Foreskin fibroblast (primary cell): ENCODE measurements around the gene TNFAIP2.

- RRBS: no CpG with 5 or more reads among the region's 3 CpGs
Measured at GRCh38 chr14:102006904-102007284, 42.5 kb downstream of the DYNC1H1 start.

DNA sequence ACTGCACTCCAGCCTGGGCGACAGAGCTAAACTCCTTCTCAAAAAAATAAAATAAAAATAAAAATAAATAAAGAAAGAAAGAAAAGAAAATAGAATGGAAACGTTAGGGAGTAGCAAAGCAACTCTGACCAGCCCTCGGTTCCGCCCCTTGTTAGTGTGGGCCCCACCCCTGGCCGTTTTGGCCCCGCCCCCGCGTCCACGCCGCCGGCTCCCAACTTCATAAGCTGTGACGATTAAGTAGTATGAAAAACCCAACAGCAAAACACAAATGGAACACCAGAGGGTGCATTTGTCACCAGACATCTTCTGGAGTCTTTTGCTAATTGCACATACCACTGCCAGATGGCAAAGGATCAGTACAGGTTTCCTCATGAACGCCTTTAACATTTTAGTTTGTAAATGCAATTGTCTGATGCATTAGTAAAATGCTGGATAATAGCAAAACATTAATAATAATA, 23.8 kb downstream of the HSP90AA1 start:
- RRBS: no CpG with 5 or more reads among the region's 13 CpGs

GRCh38 chr14:102362005-102362456, 659 bp downstream of the CINP start:
- RRBS: no CpG with 5 or more reads among the region's 5 CpGs

DNA sequence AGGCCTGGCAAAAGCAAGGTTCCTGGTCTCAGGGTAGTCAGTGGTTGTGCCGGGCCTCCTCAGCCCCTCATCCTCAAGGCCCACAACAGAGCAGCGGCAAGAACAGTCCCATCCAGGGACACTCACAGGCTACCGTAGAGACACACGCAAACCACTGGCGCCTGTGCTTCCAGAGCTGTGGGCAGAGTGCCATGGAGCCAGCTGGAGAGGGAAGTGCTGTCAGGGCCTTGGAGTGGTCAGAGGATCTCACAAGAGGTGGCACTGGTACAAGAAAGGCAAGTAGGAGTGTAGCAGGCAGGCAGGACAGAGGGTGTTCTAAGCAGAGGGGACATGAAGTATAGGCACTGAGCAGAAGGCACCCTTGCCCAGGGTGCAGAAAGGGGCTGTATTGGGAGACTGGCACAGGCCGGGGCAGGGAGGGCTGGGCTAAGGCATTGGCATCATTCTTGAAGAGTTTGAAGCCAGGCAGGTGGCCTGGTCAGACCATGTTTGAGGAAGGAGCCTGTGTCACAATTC, 34.6 kb downstream of the ANKRD9 start:
- RRBS: no CpG with 5 or more reads among the region's 6 CpGs

GRCh38 chr14:102560252-102561222, 31.9 kb upstream of the RCOR1 start:
- RRBS: no CpG with 5 or more reads among the region's 17 CpGs

GRCh38 chr14:102590459-102591253, 1.8 kb upstream of the RCOR1 start:
- RRBS: no CpG with 5 or more reads among the region's 19 CpGs

DNA sequence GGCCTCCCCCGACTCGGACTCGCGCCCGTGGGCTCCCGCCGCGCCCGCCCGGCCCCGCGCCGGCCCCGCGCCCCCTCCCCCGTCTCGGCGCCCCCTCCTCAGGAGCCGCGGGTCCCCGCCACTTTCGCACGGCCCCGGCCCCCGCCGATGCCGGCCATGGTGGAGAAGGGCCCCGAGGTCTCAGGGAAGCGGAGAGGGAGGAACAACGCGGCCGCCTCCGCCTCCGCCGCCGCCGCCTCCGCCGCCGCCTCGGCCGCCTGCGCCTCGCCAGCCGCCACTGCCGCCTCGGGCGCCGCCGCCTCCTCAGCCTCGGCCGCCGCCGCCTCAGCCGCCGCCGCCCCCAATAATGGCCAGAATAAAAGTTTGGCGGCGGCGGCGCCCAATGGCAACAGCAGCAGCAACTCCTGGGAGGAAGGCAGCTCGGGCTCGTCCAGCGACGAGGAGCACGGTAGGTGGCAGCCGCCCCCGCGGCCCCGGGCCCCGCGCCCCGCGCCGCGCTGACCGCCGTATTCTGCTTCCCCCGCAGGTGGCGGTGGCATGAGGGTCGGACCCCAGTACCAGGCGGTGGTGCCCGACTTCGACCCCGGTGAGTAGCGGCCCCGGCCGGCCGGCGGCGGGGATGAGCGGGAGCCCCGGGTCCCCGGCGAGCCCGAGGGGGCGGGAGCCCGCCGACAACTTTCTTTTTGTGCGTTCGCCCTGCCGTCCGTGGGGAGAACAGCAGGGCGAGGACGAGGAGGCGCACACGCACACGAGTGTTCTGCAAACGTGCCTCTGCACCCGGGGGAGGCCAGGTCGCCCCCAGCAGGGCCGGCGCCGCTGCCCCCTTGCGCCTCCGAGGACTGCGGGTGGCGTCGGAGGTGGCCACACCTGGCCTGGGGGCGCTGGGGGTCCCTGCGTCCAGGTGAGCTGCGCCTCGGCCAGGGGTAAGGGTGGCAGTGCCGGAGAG, 564 bp downstream of the RCOR1 start:
- RRBS: 4% methylated on average over 25 of the region's 124 CpGs

DNA sequence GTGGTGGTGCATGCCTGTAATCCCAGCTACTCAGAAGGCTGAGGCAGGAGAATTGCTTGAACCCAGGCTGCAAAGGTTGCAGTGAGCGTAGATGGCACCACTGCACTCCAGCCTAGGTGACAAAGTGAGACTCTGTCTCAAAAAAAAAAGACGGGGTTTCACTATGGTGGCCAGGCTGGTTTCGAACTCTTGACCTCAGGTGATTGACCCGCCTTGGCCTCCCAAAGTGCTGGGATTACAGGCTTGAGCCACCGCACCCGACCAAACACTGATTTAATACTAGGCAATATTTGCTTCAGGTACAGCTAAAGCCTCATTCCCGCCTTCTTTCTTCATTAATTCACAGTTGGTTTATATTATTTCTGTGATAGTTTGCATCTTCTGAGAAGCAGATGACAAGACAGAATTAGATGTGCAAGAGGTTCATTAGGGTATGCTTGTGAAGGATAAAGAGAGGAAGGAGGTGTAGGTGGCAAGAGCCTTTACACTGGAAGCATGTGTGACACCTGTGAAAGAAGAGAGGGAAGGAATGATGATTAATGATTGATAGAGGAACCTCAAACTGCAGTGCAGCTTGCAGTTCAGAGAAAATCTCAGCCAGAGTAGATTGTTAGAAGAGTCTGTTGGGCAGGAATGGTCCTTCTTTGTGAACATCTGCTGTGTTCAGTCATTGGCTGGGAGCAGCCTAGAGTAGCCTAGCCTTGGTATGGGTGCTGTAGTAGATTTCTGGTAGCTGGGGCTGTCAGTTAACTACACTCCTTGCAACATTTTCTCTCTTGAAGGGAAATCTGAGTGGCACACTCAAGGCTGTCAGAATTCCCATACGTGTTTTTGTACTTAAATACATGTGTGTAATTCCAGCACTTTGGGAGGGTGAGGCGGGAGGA, 8.8 kb downstream of the RCOR1 start:
- RRBS: no CpG with 5 or more reads among the region's 9 CpGs

DNA sequence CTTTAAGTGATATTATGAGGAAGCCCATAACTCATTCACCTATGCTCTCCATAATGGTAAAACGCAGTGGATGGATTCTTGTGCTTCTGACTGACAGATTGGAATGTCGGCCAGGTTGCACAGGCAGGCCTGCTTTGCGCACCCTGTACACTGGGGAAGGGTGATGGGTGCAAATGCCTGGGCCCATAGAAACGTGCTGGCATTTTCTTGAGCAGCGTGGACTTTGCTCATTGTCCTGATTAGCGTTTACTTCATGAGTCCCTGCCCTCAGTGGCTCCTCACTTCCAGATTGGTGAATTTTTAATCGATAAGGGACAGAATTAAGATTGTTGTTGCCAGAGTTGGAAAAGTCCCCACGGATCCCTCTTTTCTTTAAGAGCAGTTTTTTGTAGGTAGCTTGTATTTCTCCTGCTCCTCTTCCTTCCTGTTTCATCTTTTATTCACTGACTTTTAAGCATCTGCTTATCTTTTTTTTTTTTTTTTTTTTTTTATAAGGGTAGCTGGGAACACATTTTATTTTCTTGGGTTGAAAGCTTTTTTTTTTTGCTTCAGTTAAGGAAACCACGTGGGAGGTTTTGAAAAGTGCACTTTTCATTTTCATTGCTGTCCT, 80.8 kb upstream of the TRAF3 start:
- RRBS: no CpG with 5 or more reads among the region's 9 CpGs

DNA sequence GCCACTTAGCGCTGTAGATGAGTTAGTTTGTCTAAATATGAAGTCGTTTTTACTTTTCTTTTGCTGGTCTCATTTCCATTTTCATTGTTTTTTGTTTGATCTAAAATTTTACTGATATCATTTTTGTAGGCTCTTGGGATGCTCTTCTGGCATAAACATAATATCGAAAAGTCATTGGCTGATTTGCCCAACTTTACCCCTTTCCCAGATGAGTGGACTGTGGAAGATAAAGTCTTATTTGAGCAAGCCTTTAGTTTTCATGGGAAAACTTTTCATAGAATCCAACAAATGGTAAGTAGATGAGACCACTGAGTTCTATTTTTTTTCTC, 70.1 kb upstream of the TRAF3 start:
- RRBS: no CpG with 5 or more reads among the region's 3 CpGs

DNA sequence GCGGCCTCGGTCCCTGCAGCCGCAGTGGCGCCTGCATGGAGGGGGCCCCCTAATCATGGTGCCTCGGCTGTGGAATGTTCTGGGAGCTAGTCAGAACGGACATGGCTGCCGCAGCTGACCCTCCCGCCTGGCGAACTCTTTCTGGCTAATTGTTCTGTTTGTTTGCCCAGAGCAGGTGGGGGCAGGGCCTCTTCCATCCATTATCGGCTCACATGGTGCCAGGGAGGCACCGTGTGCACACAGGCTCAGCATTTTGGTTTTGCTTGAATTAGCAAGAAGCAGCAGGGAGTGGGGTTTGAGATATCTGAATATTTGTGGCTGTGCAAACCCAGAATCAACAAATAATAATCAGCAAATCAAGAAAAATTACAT, 27.2 kb upstream of the TRAF3 start:
- RRBS: no CpG with 5 or more reads among the region's 11 CpGs

- RRBS: no CpG with 5 or more reads among the region's 15 CpGs
Measured at GRCh38 chr14:102774330-102775329, 2.6 kb upstream of the TRAF3 start.

- RRBS: no CpG with 5 or more reads among the region's 13 CpGs
Measured at GRCh38 chr14:102867947-102868727, 54.3 kb upstream of the AMN start.

DNA sequence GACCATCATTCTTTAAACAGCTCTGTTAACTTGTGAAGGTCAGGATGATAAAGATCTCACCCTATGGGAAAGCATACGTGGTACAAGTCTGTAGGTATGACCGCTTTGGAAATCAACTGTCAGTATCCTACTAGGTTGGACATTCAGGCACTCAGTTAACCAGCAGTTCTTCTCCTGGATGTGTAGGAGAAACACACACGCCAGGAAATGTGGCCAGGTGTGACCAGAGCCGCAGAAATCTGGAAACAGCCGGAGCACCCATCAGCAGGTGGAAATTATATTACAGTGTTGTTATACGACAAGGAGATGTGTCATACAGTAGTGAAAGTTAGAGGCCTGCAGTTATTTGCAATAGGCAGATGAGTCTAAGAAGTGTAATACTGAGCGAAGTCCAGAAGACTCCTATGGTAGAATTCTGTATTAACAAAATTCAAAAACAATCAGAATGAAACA, 39.5 kb upstream of the AMN start:
- RRBS: no CpG with 5 or more reads among the region's 7 CpGs

- RRBS: 100% methylated on average over 1 of the region's 35 CpGs
Measured at GRCh38 chr14:102943907-102944640, 21.6 kb downstream of the AMN start.

GRCh38 chr14:102966458-102967409, 44.3 kb downstream of the AMN start:
- RRBS: no CpG with 5 or more reads among the region's 27 CpGs

- RRBS: no CpG with 5 or more reads among the region's 11 CpGs
Measured at GRCh38 chr14:102994380-102995056, 62.8 kb downstream of the CDC42BPB start.

DNA sequence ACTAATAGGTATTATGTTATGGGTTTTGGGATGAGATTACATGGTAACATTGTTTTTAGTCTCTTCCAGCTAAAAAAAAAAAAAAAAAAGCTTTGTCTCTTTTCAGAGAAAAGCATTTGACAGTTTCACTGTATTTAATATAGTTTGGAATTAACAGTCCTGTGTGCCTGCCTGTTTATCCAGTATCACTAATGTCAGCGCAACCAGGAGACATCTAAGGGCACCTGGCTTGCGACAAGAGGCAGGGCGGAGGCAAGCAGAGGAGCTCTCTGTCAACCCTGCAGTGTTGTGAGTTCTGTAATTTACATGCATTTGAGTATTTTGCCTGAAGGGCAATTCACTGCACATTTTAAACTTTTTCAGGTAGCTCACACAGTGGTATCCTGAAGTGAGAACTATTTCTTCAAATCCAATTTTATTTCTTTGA, 6.0 kb downstream of the CDC42BPB start:
- RRBS: no CpG with 5 or more reads among the region's 3 CpGs

DNA sequence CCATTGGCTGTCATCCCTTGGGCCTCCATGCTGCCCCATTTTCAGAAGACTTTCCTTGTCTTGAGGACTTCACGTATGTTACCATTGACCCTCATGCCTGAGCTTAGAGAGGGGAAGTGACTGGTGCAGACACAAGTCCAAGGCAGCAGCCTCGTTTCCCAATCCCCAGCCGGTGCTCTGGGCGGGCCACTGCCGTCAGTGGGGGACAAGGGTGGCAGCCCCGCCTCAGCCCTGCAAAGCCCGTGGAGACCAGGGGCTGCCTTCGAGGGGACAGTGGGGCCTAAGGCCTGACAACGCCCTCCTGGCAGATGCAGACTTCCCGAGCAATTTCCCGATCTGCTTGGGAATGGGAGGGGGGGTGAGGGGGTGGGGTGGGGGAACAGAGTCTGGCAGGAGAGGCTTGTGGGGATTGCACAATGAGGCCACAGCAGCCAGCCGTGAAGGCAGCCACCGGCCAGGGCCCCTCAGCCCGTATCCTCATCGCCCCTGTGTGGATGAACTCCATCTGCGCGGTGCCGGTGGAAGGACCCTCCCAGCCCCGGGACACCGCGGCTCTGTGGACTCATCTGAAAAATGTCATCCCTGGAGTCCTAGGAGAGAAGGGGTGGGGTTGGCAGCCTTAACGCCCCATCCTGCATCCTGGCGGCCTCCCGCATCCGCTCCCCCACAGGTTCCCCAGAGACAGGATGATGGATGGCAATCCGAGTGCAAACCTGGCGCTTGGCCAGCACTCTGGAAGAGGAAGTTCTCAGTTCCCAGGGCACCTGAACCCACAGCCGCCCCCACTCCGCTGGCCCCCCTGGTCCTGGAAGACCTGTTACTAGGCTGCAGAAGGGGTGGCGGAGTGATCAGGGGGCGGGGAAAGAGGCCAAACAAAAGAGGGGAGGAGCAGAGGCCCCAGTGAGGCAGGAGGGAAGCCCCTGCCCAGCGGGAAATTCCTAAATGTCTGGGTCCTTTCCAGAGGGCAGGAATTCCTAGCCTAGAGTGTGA, 1.4 kb upstream of the TNFAIP2 start:
- RRBS: 7% methylated on average over 6 of the region's 32 CpGs

DNA sequence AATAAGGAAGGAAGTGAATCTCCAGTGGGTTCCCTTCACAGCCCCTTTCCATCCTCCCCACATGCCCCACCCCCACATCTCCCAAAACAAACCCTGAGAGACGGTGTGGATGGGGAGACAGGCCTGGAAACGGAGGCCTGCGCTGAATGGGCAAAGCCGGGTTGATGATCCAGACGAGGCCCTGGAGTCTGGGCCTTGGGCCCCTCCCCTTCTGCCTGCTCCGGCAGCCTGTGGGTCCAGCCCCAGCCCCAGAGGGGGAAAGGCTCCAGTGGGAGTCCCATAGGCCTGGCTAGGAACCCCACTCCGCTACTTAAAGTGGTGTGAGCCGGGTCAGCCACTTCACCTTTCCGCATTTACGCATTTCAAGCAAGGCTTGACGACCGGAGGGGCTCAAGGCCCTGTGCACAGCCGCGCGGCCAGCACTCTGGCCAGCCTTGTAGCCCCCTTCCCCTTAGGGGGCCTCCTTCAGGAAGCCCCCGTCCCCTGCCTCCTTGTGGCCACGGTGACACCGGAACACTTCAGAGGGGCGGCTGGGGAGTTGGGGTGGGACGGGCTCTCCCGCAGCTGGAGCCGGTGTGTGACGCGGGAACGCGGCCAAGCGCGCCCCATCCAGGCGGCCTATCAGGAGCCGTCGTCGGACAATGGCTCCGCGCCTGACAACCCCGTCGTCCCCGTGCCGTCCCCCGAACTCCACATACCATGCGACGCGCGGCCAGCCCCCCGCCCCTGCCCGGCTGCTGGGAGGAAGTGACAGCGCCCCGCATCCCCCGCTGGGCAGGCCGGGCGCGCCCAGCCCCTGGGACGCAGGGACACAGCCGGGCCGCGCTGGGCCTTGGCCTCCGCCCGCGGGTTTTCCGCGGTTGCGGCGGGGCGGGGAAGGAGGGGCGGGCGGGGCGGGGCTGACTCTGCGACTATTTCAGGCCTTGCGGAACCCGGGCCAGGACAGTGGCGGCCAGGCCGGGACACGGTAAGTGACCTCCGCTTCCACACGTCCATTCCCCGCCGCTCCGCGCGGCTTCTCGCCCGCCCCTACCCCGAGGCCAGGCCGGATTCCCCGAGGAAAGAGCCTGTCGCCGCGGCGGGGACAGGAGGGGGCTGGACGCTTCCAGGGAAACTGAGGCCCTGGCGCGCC, at the start of gene TNFAIP2:
Gene TNFAIP2, plus strand, starts transcription at position 945 of the 1,132 bp plus-strand sequence.
- RRBS: 14% methylated on average over 44 of the region's 91 CpGs